Cerebellum (tissue), 5 donors: ENCODE measurements around a stretch of chr3.

- PRO-cap, 3 experiments = no peak in any of the 3 experiments
- RAMPAGE, long total RNA = no peak
Observed at GRCh38 chr3:186635536-186636017, 4.6 kb upstream of the FETUB start.

GRCh38 chr3:186844353-186844562 is 1.7 kb downstream of the ADIPOQ start:
- PRO-cap, 3 experiments = no peak in any of the 3 experiments
- RAMPAGE, long total RNA = no peak

GRCh38 chr3:186933949-186934148 is 3.5 kb downstream of the ST6GAL1 start:
- PRO-cap, 3 experiments = no peak in any of the 3 experiments
- RAMPAGE, long total RNA = no peak

- PRO-cap, 3 experiments = no peak in any of the 3 experiments
- RAMPAGE, long total RNA = no peak
Observed at GRCh38 chr3:186946468-186947045, 16.2 kb downstream of the ST6GAL1 start.

GRCh38 chr3:186986455-186986815 is 56.1 kb downstream of the ST6GAL1 start:
- PRO-cap, 3 experiments = no peak in any of the 3 experiments
- RAMPAGE, long total RNA = no peak

GRCh38 chr3:186989363-186990110 is 59.2 kb downstream of the ST6GAL1 start:
- PRO-cap, 3 experiments = no peak in any of the 3 experiments
- RAMPAGE, long total RNA = no peak

GRCh38 chr3:187025931-187026502 is 95.7 kb downstream of the ST6GAL1 start:
- PRO-cap, 3 experiments = no peak in any of the 3 experiments
- RAMPAGE, long total RNA = no peak

- PRO-cap, 3 experiments = no peak in any of the 3 experiments
- RAMPAGE, long total RNA = no peak
Observed at GRCh38 chr3:187027357-187028080, 97.2 kb downstream of the ST6GAL1 start.

DNA sequence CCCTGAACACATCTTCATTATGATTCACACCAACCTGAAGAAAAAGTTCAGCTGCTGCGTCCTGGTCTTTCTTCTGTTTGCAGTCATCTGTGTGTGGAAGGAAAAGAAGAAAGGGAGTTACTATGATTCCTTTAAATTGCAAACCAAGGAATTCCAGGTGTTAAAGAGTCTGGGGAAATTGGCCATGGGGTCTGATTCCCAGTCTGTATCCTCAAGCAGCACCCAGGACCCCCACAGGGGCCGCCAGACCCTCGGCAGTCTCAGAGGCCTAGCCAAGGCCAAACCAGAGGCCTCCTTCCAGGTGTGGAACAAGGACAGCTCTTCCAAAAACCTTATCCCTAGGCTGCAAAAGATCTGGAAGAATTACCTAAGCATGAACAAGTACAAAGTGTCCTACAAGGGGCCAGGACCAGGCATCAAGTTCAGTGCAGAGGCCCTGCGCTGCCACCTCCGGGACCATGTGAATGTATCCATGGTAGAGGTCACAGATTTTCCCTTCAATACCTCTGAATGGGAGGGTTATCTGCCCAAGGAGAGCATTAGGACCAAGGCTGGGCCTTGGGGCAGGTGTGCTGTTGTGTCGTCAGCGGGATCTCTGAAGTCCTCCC is 96.5 kb downstream of the RPL39L start:
- PRO-cap, 3 experiments = no peak in any of the 3 experiments
- RAMPAGE, long total RNA = no peak

GRCh38 chr3:187295381-187295769 is 3.8 kb upstream of the MASP1 start:
- PRO-cap, 3 experiments = no peak in any of the 3 experiments
- RAMPAGE, long total RNA = no peak

GRCh38 chr3:187369593-187370216 is 1.5 kb downstream of the RTP4 start:
- PRO-cap, 3 experiments = no peak in any of the 3 experiments
- RAMPAGE, long total RNA = no peak

- PRO-cap, 3 experiments = no peak in any of the 3 experiments
- RAMPAGE, long total RNA = no peak
Observed at GRCh38 chr3:187412397-187412969, 44.3 kb downstream of the RTP4 start.

- PRO-cap, 3 experiments = no peak in any of the 3 experiments
- RAMPAGE, long total RNA = no peak
Observed at GRCh38 chr3:187726423-187727191, 18.7 kb downstream of the BCL6 start.

DNA sequence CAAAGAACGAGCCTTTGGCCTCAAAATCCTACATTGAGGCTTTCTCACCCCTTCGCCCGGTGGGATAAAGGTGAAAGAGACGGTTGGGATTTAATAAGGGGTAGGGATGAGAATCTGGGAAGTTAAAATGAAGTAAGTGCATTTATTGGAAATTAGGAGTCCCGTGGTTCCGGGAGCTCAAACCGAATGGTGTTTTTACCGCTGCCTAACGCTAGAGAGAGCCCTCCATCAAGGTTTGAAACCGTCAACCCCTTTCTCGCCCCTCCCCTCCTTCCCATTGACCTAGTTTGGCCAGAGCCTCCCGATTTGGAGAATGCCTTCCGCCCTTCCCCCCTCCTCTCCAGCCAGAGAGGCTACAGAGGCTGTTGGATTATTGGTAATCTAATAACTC is 6.5 kb downstream of the BCL6 start:
- PRO-cap, 3 experiments = peak in 1 of 3 experiments; most common plus-strand start position 347 of the sequence (in 1)
- RAMPAGE, long total RNA = no peak

- PRO-cap, 3 experiments = peak in 3 of 3 experiments; most common plus-strand start chr3:187740269 (in 2); most common minus-strand start chr3:187740027 (in 2)
- RAMPAGE, long total RNA = no peak
Observed at GRCh38 chr3:187739890-187740844, 5.1 kb downstream of the BCL6 start.

DNA sequence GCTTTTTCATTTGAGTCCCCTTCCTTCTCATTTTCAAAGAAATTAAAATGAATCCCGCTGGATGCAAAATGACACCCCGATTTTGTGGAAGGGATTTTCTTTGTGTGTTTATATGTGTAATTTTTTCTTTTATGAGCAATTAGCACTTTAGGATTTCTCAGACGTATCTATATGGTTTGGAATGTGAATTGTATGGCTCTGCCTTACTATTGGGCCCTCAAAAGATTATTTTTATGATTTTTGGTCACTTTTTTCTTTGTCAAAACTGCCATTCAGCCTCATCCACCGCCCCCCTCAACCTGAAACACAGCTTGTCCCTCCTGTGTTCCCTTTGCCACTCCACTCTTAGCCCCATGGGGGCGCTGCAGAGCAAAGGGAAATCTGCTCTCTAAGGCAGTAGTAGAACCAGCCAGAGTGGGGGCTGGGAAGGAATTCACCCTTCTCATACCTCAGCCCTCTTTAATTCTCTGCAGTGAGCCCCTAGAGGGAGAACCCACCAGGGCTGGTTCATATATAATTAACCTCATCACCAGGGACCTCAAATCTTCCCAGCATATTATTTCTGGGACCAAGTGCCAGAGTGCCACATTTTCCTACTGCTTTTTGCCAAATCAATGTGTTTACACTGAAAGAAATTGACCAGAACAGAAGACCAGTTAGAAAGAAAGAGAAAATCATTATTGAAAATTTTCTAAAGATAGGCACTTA is 2.7 kb upstream of the BCL6 start:
- PRO-cap, 3 experiments = no peak in any of the 3 experiments
- RAMPAGE, long total RNA = no peak

- PRO-cap, 3 experiments = peak in 1 of 3 experiments; most common plus-strand start chr3:187750458 (in 1); most common minus-strand start chr3:187750202 (in 1)
- RAMPAGE, long total RNA = no peak
Observed at GRCh38 chr3:187749950-187751135, 5.1 kb upstream of the BCL6 start.

GRCh38 chr3:187862336-187862735 is 117.1 kb upstream of the BCL6 start:
- PRO-cap, 3 experiments = no peak in any of the 3 experiments
- RAMPAGE, long total RNA = no peak

DNA sequence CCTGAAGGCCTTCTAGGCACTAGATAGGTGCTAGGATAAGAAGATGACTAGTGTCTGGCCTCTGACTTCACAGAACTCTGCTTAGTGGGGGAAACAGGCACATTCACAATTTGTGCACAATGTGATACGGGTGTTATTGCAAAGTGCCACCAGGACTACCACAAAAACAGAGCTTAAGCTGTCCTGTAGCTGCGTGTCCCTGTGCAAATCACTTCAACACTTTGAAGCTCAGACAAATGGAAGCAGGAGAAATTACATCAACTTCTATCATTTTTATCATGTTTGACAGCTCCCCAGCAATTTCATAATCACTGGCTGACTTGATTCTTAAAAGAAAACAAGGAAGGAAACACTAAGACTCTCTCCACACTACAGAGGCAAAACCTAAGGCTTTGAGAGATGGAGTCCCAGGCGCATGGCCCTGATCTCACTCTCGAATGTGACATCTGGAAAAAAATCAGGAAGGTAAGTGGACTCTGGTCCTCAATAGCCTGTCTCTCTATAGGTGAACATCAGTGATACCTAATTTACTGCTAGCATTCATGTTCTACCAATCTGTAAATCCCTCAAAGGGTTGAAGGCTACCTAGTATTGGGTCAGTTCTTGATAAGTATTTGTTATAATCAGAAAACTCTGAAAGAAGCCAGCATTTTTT is 81.3 kb upstream of the LPP start:
- PRO-cap, 3 experiments = no peak in any of the 3 experiments
- RAMPAGE, long total RNA = no peak

GRCh38 chr3:188081853-188082456 is 72.0 kb upstream of the LPP start:
- PRO-cap, 3 experiments = no peak in any of the 3 experiments
- RAMPAGE, long total RNA = no peak